ENCODE data around the gene FGF5.

- RRBS: no CpG with 5 or more reads among the region's 2 CpGs
Observed at GRCh38 chr4:77493747-77494673, 111.6 kb upstream of the CXCL13 start.

DNA sequence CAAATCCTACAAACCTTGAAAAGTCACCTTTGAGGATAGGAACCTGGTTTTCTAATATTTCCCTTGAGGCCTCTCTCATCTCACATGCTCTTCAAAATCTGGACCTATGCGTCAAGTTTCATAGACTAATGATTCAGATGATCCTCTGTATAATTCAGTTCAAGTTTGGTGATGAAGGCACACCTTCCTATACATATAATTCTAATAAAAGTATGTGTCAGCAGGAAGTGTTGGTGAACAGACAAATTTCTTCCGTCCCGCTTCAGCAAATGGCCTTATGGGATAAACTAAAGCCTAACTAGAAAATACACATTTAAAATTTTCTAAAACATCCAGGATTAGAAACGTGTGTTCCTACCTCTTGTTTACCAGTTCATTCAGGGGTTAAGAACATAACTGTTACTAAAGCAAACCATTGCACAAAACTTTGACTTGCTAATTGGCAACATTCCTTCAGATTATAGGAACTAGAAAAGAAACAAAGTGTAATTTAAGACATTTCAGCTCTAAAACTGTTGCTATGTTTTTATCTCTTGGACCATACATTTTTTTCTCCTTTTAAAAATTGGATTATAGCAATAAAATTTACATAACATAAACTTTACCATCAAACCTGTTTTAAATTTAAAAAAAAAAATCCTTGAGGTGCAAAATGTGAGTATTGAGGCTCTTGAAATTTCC, 39.5 kb upstream of the CXCL13 start:
- RRBS: no CpG with 5 or more reads among the region's 4 CpGs

DNA sequence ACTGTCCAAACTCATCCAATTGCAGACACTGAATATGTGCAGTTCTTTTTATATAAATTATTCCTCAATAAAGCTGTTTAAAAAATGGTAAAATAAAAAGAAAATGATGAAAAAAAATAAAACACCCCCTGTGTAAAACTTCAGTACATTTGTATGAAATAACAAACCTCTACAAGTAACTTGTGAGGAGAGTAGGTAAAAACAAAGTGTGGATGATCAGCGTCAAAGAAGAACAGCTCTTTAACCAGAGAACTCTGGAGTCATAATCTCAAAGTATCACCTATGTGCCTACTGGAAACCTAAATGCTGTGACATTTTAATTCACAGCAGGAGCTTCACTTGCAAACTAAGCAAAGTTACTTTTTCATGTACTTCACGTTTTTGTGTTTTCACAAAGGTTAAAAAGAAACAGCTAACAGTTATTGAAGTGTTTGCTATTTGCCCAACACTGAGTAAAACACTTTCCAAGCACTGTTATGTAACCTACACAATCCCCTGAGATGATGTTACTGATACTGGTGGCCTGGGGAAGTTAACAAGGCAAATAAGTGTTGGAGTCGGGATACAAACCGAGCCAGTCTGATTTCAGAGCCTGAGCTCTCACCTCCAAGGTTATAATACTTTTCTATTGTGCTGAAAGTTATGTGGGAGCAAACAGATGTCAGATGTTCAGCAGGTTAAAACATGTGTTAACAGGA, 4.2 kb upstream of the CXCL13 start:
- RRBS: no CpG with 5 or more reads among the region's 4 CpGs

GRCh38 chr4:77699699-77700334, 94.2 kb downstream of the CXCL13 start:
- RRBS: no CpG with 5 or more reads among the region's 4 CpGs

- RRBS: no CpG with 5 or more reads among the region's 10 CpGs
Observed at GRCh38 chr4:77708240-77708654, 102.6 kb downstream of the CXCL13 start.

- RRBS: no CpG with 5 or more reads among the region's 1 CpG
Observed at GRCh38 chr4:77741541-77742188, 77.5 kb downstream of the CNOT6L start.

DNA sequence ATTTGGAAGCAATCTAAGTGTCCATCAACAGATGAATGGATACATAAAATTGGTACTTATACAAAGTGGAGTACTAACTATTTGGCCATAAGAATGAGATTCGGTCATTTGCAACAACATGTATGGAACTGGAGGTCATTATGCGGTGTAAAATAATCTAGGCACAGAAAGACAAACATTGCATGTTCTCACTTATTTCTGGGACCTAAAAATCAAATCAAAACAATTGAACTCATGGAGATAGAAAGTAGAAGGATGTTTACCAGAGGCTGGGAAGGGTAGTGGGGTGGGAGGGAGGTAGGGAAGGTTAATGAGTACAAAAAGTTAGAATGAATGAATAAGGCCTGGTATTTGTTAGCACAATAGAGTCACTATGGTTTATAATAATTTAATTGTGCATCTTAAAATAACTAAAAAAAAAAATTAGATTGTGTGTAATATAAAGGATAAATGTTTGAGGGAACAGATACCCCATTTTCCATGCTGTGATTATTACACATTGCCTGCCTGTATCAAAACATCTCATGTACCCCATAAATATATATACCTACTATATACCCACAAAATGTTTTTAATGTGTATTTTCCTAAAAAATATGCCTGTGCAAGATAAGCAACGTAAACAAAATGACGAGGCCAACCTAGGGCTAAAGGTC, 76.1 kb downstream of the FRAS1 start:
- RRBS: no CpG with 5 or more reads among the region's 4 CpGs

DNA sequence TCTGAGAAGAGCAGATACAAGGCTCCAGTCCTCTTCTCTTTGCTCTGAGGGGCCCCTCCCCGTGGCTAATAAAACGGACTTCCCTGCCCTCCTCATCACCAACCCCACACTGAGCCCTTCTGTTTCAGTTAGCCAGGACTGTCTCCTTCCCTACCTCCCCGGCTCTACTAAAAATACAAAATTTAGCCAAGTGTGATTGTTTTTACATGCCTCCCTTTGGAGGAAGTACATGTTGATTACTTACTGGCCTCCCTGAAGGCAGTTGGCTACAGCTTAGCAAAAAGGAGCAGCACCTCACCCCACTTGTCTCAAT, 96.5 kb upstream of the ANXA3 start:
- RRBS: no CpG with 5 or more reads among the region's 3 CpGs

- RRBS: no CpG with 5 or more reads among the region's 6 CpGs
Observed at GRCh38 chr4:78552421-78552786, 834 bp downstream of the ANXA3 start.

GRCh38 chr4:79083422-79083875, 144.2 kb upstream of the PAQR3 start:
- RRBS: no CpG with 5 or more reads among the region's 2 CpGs

GRCh38 chr4:79599764-79600345, 191.8 kb upstream of the GK2 start:
- RRBS: no CpG with 5 or more reads among the region's 4 CpGs

- RRBS: 30% methylated on average over 34 of the region's 77 CpGs
Observed at GRCh38 chr4:80266160-80267358, at the start of gene FGF5. Gene FGF5, plus strand, starts transcription at chr4:80266664.

DNA sequence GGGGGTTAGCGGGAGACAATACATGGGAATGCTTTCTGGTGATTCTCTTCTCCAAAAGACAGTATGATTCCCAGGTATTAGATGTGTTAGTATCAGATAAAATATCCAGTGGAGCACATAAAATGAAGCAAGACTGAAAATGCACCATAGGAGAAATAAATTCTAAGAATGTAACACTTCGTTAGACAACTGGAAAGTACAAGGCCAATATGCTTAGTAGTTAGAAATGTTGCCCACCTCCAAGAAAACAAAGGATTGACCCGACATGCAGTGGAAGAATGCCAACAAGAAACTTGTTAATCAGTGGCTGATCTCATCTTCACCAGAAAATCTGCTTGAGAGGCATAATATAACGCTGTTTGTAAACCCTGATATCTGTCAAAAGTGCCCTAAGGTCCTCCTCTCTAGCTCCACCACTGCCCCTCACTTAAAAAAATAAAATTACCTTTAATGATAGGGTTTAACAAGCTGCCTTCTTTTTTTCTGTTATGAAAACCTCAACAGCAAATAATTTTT, 1.9 kb downstream of the RASGEF1B start:
- RRBS: no CpG with 5 or more reads among the region's 4 CpGs

DNA sequence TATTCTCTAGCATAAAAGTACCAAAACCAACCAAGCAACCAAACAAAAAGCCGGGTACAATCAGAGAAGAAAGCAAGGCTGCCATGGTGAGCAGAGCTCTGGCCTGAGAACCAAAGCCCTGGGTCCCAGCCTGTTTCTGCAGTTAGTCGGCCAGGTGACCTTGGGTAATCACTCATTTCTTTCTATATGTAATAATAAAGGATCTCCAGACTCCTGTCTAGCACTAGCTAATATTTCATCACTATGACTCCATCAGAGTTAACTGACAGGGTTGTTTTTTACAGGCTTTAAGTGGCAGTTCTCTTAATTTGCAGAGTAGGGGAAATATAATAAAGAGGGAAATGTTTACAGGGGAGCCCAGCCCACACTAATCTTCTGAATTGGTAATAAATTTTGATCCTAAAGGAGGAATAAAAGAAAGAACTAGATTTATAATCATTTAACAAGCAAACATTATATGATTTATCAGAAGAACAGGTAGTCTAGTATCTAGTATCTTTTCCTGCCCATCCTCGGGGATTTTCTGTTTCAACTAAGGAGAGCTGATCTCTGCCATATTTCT, 34.1 kb upstream of the RASGEF1B start:
- RRBS: no CpG with 5 or more reads among the region's 3 CpGs

GRCh38 chr4:81562010-81562650, 90.4 kb upstream of the RASGEF1B start:
- RRBS: no CpG with 5 or more reads among the region's 1 CpG

GRCh38 chr4:81680853-81681346, 209.2 kb upstream of the RASGEF1B start:
- RRBS: no CpG with 5 or more reads among the region's 2 CpGs

- RRBS: no CpG with 5 or more reads among the region's 2 CpGs
Observed at GRCh38 chr4:81724882-81725379, 253.2 kb upstream of the RASGEF1B start.

DNA sequence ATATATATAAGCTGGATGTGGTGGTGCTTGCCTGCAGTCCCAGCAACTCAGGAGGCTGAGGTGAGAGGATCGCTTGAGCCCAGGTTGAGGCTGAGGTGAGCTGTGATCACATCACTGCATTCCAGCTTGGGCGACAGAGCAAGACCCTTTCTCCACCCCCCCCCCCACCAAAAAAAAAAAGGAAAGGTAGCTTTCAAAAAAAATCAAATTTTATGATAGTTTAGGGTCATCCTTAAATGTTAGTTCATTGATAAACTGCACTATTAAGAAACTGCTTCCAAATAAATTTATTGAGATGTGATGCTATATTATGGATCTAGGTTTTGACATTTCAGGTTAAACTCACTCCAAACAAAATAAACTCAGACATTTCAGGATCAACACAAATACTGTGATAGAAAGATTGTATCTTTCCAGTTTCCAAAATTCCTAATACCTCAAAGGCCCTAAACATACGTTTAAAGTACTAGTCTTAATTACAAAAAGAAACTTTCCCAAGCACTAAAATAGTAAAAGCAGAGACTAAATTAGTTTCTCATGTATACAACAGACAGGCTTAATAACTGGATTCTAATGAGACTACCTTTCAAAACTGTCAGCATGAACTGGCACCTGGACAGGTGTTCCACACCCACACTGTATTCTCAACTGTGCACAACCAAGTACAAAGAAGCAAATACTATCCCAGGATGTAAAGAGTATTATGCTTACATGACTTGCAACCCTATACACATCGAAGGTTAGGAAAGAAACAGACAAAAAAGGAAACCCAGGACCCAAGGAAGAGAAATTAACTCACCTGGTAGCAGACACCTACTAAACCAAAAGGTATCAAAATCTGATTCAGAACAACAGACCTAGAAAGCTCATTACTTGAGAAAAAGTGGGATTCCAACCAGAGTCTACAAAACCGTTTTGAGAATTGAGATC, 25.5 kb downstream of the HNRNPD start:
- RRBS: no CpG with 5 or more reads among the region's 5 CpGs

- RRBS: no CpG with 5 or more reads among the region's 3 CpGs
Observed at GRCh38 chr4:82356326-82357019, 17.3 kb downstream of the HNRNPD start.

GRCh38 chr4:82402489-82402830, 27.8 kb downstream of the HNRNPDL start:
- RRBS: 98% methylated on average over 4 of the region's 9 CpGs

All from T47D (cell line).